ENCODE measurements around a stretch of chr7.

DNA sequence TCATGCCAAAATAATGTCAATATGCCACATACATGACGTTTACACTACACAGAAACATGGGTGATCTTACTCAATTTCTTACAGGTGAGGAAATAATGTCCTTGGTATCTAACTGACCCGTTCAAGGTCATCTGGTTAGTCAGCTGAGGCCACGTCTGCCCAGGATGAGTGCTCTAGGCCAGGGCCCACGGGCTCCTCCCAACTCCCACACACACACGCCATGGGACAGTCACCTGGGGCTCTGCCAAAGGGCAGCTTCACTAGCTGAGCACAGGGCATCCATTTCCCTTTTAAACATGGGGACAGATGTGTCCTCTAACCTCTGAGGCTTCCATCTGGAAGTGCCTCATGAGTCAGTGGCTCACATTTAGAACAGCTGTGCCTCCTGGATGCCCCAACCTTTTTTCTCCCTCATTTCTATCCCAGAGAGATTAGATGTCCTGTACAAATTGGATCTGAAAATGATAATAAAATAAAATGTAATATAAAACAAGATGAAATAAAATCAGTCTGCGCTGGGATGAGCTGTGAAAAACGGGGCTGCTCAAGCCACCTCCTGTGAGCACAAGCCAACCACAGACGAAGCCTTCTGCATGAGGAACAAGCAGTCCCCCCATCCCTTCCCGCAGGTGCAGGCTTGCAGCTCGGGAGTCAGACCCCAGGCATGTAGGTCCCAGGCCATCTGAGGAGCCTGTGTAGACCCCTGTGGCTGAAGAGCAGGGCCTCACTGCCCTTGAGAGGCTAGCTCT, 123.7 kb downstream of the TNS3 start:
- PRO-cap, 2 experiments = no peak in any of the 2 experiments

DNA sequence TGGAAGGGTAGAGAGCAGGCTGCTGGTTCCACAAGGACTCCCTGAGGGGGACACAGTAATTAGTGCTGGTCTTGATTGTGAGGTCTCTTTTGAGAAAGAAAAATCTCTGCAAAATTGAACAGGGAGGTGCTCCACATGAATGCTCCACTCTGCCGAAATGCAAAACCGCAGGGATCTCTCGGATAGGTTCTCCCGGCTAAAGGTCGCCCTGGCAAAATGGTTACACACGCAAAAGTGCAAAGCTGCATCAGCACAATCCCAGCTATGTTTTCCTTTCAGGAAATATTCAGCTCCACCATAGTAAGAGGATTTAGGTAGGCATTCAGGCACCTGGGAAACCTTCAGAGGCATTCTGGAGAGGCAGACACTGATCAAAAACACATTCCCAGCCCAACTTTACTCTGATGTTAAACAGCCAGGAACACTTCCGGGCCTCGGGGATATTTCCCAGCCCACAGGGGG, 46.3 kb downstream of the TNS3 start:
- PRO-cap, 2 experiments = no peak in any of the 2 experiments

DNA sequence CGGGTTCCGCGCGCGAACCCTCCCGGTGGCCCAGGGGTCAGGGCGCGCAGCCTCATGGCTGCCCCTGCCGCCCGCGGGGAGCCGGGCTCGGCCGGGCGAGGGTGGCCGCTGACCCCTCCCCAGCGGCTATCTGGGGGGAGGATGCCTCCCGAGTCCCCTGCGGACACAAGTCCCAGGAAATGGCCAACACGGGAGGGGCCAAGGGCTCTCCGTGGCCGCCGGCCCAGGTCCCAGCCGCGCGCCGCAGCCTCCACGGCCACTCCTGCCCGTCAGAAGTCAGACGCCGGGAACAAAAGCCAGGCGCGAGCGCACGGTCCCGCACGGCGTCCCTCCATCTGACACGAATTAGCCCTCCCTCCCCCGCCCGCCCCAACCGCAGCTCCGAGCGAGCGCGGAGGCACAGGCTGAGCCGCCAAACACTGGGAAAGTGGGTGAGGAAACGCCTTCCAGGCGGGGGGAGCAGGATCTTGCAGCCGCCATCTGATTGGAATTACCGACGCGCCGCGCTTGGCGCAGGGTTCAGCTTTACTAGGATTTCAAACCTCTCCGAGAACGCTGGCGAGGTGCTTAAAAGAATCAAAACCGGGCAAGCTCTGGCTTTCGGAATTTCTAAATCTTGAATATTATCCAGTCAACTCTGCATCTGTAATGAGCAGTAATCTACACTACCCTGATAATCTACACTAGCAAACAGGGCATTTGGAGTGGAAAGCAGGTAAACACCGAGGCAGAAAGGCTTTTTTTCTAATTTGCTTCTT, 44.7 kb downstream of the TNS3 start:
- PRO-cap, 2 experiments = peak in 1 of 2 experiments; most common minus-strand start position 347 of the sequence (in 1)

DNA sequence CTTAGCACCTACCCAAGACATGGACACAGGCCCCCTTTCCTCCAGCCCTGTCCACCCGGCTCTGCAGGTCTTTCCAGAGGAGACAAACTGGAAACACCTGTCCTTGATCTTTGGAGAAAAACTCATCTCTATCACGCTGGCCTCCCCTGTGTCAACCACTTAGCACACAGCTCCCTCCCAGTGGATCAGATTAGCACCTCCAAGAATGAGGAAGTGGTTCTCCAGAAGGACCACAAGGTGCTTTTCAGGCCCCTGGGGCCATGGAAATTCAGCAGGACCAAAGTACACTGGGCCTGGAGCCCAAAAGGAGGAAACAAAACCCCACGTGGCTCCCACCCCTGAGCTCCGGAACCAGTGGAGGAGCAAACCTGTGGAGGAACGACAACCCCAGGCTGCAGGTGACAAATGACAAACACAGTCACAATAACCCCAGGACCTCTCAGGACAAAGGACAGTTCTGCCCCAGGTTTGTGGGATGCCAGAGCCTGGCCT, 5.9 kb downstream of the TNS3 start:
- PRO-cap, 2 experiments = no peak in any of the 2 experiments

DNA sequence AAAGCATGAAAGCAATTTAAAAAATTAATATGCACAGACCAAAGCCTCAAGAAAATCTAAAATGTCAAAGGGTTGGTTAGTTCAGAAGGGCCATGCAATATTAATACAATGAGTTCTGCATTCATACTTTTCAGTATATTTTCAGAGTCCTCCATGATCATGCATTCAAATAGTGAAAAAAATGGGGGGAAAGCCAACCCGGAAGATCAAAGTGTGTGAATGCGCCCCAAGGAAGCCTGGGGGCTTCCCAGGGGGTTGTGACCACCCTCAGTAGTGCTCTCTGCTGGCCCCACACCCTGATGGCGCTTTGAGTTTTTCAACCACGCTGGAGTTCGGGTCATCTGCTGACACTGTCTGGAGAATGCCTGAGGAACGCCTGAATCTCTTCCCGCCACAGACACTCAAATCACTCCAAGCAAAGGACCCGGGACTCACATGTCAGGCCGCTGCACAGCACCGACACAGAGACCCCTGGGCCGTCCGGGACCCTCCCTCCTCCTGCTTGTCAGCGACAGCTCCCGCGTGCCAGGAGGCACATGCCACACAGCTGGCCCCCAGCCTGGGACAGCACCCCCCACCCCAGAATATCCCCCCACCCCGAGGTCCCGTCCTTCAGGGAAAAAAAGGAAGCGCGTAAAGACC, 1.0 kb downstream of the TNS3 start:
- PRO-cap, 2 experiments = no peak in any of the 2 experiments

GRCh38 chr7:47783731-47784311, 164.4 kb downstream of the PKD1L1 start:
- PRO-cap, 2 experiments = no peak in any of the 2 experiments

GRCh38 chr7:47806646-47807237, 141.5 kb downstream of the PKD1L1 start:
- PRO-cap, 2 experiments = no peak in any of the 2 experiments

- PRO-cap, 2 experiments = no peak in any of the 2 experiments
Observed at GRCh38 chr7:48084768-48085494, 4.1 kb upstream of the UPP1 start.

DNA sequence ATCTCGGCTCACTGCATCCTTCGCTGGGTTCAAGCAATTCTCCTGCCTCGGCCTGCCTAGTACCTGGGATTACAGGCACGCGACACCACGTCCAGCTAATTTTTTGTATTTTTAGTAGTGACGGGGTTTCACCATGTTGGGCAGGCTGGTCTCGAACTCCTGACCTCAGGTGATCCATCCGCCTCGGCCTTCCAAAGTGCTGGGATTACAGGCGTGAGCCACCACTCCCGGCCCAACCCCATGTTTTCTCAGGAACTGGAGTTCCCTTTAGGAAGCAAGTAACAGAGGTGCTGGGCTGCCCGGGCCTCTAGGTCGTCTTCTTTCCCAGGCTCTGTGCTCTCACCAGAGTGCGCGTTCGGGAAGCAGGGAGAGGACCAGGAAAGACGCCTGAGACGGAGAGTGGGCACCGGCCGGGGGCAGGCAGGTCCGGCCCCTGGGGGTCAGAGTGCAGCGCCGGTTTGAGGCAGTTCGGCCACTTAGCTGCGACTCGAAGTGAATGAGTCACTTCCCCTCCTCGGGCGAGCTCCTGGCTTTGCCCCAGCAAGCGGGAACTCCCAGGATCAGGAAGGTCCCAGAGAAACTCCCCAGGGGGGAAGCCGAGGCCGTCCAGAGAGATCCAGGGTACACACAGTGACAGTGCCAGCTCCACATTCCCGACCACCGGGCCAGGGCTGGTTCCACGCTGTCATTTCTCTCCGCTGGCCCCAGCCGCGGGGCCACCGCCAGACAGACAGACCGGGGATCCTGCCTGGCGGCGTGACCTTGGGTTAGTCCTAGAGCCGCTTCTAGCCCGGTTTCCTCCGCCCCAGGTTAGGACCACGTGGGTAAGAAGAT, 748 bp upstream of the UPP1 start:
- PRO-cap, 2 experiments = no peak in any of the 2 experiments

DNA sequence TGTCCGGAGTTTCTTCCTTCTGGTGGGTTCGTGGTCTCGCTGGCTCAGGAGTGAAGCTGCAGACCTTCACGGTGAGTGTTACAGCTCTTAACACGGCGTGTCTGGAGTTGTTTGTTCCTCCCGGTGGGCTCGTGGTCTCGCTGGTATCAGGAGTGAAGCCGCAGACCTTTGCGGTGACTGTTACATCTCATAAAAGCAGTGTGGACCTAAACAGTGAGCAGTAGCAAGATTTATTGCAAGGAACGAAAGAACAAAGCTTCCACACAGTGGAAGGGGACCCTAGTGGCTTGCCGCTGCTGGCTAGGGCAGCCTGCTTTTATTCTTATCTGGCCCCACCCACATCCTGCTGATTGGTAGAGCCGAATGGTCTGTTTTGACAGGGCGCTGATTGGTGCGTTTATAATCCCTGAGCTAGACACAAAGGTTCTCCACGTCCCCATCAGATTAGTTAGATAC, 30.7 kb downstream of the ABCA13 start:
- PRO-cap, 2 experiments = no peak in any of the 2 experiments

DNA sequence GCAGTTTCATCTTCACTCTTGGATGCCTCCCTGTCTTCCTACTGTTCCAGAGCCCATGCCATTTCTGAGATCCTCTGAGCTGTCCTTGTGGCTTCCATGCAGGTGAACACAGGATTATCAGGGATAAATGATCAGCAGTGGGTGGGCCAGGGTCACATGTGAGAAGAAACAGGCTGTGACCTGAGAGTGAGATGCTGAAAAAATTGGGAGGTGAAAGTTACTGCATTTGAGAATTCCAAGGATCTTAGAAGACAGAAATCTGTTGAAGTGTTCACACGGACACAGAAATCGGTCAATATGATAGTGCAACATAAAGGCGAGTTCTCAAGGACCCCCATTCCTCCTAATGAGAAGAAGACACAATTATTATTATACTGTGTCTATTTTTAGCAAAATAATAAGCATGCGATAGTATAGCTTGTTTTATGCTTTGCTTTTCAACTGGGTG, 110.5 kb upstream of the CDC14C start:
- PRO-cap, 2 experiments = no peak in any of the 2 experiments

DNA sequence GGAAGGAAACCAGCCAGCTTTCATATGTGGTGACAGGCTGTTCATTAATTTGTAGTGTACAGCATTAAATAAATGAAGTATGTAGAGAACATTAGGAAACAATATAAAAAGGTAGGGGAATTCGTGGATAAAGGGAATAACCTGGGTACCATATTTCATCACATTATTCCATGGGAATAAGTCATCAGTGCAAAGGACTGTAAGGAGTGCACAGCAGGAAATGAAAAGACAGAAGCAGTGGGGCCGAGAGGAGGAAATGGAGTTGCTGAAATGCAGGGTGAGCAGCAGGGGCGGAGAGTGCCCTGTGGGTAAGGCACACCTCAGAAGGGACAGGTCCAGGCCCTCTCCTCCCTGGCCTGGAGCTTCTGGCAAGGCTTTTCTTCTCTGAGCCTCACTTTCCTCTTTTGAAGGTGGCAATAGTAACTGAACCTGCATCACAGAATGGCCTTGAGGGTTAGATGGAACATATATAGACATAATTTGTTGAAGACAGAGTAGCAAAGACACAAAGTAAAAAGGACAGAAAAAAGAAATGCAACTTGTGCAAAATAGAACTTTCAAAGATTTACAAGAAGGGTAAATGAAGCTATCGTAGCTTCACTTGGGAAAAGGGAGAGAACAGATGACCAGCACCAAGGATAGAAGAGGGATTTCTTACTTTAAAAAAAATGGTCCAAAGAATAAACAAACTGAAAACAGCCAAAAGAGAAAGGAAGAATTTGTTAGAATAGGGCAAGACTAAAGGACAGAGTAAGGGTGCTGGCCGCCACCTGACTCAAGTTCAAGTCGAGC, 26.3 kb downstream of the IKZF1 start:
- PRO-cap, 2 experiments = no peak in any of the 2 experiments

DNA sequence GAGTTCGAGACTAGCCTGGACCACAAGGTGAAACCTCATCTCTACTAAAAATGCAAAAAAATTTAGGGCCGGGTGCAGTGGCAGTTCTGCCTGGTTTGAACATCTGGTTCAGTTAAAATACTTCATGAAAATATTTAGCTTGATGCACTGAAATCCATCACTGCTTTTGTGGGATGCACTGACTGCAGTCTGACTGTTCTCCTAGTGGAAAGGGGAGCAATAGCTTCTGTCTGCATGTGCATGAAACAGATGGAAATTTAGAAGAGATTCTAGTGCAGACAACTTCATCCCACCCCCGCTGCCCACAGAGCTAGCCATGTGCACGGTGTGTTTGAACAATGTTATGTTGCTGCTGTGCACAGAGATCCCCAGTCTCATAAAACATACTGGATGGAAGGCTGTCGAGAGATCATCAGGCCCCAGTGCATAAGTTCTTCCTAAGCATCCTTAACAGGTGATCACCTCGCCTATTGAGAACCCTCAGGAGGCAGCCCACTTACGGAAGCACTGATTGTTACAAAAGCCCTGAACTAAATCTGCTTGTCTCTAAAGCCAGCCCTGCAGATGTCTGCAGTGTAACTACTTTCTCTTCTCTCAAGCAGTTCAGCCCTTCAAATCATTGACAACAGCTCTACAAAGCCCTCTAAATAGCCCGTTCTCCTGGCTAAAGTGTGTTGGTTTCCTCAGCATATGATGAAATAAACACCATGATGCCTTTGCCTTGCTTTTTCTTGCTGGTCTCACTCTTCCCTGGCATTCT, 41.5 kb downstream of the IKZF1 start:
- PRO-cap, 2 experiments = no peak in any of the 2 experiments

DNA sequence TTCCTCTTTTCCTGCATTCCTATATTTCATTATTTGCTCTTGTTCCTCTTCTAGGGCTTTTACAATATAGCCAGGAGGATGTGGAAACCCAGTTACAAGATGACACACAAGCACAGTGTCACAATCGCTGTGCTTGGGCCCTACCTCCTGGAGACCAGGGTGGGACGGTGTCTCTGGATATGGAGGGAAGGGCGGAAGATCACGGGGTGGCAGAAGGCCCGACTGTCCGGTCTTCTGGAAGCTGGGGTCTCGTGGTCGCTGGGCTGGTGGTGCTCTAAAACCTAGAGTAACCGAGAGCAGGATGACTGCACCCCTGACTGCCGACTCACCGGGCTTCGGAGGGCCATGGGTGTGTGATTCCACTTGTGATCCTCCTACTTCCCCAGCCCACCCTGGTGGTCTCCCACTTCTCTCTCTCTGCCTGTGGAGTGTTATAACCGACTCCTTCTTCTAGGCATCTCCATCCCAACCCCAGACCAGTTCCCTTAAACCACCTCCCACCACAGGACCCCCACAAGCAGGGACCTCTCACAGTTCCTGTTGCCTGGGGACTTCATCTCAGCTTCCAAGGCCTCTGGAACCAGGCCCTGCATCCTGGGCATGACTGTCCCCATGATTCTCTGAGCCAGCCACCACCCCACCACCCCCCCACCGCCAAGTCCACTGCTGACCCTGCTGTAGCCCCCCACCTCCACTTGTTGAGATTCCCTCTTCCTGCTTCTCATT, 52.4 kb downstream of the IKZF1 start:
- PRO-cap, 2 experiments = no peak in any of the 2 experiments

- PRO-cap, 2 experiments = no peak in any of the 2 experiments
Observed at GRCh38 chr7:50362309-50363235, 58.1 kb downstream of the IKZF1 start.

DNA sequence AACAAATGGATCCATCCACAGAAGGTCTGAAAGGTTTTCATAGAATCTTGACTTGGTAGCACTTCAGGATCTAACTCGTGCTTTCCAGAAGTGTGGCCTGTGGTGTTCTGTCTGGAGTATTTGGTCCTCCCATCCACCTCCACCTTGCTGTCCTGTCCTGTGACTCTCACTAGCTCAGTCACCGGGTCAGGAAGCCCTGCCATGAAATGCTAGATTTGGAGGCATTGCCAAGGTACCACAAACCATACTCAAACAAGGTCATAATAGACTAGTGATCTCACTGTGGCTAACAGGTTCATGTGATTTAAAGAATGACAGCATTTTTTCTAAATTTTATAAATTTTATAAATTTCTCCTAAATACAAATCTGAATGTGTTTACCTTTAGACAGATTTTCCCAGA, 59.2 kb downstream of the IKZF1 start:
- PRO-cap, 2 experiments = no peak in any of the 2 experiments

DNA sequence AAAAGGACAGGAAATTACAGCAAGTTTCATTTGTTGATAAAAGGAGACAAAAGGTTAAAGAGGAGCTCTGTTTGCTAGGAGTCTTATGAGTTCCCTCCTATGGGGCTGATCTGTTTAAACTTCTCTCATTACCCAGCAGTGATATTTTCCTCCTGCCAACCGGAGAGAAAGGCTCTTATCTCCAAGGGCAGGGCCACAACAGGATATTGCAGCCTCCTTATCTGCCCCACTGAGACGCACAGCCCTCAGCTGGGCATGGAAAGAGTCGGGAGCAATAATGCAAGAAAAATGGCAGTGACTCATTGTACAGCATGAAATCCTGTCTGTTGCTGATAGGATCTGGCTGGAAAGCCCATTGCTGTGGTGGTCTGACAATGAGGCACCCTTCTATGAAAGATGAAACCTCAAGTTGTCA, 46.8 kb upstream of the FIGNL1 start:
- PRO-cap, 2 experiments = no peak in any of the 2 experiments

DNA sequence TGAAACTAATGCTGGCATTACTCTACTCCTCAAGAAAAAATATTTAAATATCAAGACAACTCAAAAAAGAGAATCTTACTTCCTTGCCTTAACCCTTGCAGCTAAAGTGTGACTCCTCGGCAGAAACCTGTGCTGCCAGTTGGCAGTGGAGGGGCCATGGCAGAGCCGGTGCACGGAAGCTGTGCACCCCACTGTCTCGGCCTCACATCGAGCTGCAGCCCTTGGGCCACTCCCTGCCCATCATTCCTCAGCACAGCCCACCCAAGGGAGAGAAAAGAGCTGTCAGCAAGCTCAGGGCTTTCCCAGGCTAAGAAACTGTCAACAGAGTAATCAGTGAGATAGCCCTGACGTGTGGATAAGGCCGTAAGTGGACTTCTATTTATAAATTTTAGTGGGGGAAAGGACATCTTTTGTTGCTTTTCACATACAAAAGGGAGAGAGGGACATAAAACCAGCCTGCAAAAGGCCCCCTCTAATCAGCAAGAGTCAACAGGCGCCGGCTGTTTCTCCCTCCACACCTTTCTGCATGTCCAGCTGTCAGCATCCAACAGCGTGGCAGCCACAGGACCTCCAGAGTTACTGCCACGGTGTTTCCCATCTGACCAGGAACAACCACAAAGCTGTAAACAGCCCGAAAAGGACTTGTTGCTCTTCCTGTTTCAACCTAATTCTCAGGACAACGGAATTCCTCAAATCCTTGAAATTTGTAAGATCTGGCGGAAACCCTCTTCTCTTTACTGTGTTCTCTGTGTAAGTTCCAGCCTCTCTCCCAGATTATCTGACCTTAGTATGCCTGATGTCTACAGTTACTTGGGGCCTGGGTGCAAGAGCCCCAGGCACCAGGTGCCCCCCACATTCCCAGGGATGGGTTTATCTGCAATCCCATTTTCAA, 56.9 kb upstream of the DDC start:
- PRO-cap, 2 experiments = no peak in any of the 2 experiments

- PRO-cap, 2 experiments = no peak in any of the 2 experiments
Observed at GRCh38 chr7:50656171-50656614, 91.0 kb upstream of the DDC start.

DNA sequence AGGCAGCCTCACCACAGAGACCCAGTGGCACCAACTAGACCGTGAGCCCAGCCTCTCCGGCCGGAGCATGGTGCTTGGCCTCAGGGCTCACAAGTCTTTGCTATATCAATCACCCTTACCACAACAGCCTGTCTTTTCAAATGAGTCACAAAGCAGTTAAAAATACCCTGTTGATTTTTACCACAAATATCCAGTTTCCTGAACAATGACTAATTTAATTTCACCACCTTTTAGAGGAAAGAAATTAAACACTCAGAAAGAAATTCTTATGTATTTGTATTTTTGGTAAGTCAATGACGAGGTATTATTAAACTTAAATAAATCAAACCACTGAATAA, 99.5 kb upstream of the DDC start:
- PRO-cap, 2 experiments = peak in 1 of 2 experiments; most common minus-strand start position 99 of the sequence (in 1)